SJCRH30 (cell line): ENCODE data around the genes TSKS, ZNF473, POLD1, SPIB and KLK3.

DNA sequence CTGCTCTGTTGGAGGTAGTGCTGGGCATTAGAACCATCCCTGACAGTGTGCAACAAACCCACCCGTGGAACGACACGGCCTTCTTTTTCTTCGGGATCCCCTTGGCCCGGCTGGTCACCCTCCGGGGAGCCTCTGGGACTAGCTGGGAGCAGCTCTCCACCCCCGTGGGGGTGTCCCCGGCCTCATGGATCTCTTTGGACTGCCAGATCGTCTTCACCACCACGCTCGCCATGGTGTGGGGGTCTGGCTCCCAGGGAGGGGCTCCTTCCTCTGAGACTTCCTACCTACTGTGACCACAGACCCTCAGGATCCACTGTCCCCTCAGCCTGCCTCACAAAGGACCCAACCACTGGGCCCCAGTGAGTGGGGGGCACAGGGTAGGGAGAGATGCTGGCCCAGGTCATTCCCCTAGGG, at the start of gene TSKS:
Gene TSKS (minus strand): TSS at position 291 of the 414 bp plus-strand sequence.
- RAMPAGE, long total RNA = no peak

GRCh38 chr19:49809690-49809821, 3.5 kb downstream of the FUZ start:
- RAMPAGE, long total RNA = no peak

DNA sequence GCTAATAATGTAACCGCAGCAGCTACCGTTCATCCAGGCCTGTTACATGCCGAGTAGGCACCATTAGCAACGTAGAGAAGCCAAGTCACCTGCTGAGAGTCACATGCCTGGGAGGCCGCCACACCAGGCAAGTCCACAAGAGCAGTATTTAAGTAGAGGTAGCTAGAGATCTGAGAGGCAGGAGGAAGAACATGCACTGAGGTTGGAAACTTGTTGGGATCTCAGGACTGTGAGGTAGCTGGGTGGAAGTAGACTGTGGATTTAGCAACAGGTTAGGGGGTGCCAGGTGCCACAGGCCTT, 3.3 kb downstream of the FUZ start:
- RAMPAGE, long total RNA = no peak

DNA sequence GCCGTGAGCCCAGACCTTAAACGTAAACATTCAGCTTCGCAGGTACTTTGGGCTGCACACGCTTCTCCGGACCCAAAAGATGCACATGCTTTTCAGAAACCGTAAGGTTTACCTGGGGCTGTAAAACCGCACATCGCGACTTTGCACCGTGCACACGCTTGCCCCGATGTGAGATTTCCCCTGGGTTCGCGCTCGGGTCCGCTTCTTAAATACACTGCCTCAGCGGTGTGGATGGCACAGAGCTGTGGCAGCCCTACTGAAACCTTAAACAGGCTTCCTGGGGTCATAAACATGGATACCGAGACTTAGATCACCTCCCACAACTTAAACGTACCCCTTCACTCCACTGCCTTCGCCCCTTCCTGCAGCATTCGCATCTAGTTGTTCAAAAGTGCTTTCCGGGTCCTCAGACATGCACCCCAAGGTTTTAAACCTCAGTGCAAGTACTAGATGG, 15.3 kb downstream of the PNKP start:
- RAMPAGE, long total RNA = no peak

DNA sequence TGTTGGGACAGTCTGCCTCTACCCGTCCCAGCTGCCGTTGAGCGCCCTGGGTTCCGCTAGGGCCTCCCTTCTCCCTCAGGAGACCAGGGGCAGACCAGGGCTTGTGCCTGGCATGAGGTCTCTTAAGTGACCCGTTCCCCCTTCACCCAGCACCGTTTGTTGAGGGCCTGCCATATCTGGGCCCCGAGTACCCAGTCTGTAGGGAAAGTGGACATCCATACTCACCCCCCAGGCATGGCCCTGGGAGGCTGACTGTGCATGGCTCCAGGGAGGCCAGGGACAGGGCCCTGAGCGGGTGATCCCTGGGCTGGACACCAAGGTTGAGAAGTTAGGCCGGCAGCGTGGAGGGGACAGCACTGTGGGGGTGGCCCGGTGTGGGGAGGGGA, 11.4 kb downstream of the PNKP start:
- RAMPAGE, long total RNA = no peak

DNA sequence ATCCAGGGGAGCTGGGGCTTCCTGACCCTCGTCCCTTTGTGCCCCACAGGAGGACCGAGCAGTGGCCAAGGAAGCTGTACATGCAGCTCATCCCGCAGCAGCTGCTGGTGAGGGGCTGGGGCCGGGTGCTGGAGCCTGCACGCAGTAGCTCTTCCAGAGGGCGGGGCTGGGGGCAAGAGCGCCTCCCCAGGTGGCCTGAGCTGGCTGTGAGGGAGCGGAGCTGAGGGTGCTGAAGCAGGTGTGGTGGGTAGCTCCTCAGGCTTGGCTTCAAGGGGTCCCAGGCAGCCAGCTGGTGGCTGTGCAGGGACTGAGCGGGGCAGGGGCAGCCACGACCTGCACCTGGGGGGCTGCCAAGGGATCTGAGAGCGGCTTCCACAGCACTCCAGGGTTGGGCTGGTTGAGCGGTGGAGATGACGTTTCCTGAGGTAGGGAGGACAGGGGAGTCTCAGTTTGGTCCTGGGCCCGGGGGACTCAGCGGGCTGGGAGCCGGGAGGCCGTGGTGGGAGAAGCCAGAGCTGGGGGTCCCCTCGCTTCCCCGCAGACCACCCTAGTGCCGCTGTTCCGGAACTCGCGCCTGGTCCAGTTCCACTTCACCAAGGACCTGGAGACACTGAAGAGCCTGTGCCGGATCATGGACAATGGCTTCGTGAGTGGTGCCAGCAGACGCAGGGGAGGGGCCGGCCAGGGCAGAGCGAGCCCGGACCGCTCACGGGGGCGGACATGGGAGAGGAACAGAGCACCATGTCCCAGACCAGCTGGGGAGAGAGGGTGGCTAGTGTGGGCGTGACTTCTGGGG, 9.2 kb downstream of the PNKP start:
- RAMPAGE, long total RNA = no peak

DNA sequence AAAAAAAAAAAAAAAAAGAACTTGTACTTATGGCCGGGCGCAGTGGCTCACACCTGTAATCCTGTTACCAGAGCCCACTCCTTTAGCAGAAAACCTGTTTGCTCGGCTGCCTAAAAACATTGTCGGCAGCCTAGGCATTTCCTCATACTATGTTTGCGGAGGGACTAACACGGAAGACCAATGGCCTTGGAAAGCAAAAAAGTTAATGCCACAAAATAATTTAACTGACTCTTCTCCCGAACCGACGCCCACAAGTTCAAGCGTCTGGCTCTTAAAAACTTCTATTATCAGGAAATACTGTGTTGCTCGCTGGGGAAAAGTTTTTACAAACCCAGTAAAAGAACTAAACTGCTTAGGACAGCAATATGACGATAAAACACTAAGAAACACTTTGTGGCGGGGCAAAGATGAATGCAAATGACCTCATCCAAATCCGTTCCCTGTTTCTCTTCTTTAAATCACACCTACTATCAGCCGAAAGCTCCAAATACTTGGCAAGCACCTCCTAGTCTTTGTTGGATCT, 5.0 kb downstream of the SIGLEC11 start:
- RAMPAGE, long total RNA = no peak

DNA sequence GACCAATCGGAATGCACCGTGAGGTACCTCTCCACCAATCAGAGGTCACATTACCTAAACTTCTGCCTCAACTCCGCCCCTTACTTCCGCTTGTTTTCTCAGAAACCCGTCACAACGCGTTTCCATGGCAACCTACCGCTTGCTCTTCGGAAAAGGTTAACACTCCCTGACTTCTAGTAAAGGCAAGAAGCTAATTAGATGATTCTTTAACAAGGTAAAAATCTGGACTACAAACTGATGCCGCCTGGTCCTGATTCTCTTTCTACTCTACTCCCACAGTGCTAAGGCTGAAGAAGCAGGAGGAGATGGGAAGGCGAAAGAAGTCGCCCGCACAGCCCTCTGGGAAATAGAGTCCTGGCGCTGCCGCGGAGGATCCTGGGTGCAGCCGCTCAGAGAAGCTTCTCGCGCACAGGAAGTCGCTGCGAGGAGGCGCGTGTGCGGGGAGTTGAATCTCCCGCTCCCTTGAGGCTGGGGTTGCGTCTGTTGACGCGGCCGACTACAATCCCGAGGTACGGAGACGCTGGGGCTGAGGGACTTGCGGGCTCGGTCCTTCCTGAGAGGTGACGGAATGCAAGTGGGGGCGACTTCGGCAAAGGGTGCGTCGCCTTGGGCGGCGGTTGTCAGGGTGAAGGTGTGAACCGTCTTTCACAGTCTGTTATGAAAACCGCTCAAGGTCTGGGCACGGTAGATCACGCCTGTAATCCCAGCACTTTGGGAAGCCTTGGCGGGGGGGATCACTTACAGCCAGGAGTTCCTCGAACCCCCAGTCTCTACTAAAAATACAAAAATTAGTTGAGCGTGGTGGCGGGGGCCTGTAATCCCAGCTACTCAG, at the start of gene ZNF473:
Gene ZNF473 (plus strand): TSS at position 392 of the 832 bp plus-strand sequence.
- RAMPAGE, long total RNA = no peak

GRCh38 chr19:50187572-50188367, 15.7 kb upstream of the MYH14 start:
- RAMPAGE, long total RNA = no peak

GRCh38 chr19:50257261-50257701, 53.9 kb downstream of the MYH14 start:
- RAMPAGE, long total RNA = no peak

- RAMPAGE, long total RNA = no peak
Measured at GRCh38 chr19:50279685-50280431, 49.3 kb downstream of the KCNC3 start.

DNA sequence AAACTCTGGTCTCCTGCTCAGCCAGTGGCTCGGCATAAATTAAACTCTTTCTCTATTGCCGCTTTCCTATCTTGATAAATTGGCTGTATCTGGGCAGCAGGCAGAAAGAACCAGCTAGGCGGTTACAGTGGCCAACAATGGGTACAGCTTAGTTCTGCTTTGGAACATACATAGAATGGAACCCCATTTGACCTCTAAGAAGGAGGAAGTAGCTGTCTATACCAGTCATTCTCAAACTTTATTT, 11.8 kb upstream of the KCNC3 start:
- RAMPAGE, long total RNA = no peak

DNA sequence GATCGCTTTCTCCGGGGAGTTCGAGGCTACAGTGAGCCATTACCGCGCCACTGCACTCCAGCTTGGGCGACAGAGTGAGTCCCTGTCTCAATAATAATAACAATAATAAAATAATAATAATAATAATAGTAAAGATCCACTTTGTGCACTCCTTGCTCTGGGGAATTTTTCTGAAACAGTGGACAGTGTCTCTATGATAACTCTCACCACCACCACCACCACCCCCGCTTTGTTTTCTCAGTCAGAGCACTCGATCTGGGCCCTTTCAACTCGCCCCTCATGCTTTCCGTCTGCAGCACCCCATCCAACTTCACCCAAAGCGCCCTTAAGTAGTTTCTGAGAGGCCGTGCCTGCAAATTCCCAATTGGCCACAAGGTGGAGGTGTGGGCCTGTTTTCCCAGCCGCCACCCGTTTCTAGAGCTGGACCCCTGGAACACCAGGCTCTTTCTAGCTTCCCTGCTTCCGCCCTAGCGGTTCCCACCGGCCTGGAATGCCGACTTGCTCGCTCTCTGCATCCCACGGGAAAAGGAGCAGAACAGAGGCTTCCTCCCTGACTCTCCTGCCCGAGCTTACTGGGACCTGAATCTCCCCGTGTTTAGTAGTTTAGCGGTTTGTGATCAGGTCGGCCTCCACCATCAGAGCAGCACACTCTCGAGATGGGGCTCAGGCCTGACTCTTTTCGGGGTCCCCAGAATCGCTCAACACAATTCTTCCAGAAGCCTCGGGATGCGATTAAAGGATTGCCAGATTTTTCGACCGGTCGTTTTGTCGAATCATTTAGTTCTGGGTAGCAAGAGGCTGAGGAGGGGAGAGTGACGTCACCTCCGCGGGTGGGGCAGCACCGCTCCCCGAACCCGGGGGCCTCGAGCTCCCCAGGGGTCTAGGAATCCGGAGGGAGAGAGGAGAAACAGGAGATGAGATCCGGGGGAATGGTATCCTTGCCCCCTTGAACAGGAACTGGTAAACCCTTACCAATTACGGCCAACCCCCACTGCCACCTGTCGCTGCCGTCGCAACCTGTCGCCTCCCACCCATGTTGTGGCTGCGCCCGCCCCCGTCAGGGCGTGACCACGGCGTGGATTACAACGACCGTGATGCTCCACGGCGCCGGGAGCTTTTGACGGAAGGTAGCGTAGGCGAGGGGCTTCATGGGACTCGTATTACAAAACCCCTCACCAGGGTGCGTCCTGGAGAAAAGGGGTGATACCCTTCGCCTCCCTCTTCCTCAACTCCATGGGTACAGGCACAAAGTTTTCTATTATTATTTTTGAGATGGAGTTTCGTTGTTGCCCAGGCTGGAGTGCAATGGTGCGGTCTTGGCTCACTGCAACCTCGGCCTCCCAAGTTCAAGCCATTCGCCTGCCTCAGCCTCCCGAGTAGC, 8.1 kb downstream of the NAPSA start:
- RAMPAGE, long total RNA = no peak

DNA sequence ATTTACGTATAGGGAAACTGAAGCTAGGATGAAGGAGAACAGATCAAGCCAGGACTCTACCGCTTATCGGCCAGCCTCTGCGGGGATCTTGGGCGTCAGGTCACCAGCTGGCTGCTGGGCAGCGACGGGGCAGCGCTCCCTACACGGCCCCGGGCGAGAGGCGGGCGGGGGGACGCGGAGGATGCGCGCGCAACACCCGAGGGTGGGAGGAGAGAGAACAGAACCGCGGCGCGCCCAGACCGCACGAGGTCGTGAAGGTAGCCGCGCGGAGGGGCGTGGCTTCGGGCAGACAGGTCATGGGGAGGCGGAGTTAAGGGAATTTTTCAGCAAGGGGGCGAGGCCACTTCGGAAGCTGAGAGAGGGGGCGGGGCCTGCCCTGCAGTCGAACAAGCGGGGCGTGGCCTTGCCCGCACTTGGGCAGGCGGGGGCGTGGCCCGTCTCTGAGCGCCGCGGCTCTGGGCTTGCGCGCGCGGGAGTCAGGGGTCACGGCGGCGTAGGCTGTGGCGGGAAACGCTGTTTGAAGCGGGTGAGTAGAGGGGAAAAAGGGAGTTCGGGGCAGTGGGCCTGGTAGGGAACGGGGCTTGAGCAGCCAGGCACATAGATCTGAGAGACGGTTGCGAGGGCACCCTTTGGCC, at the start of gene POLD1:
Gene POLD1 (plus strand): TSS at position 483 of the 635 bp plus-strand sequence.
- RAMPAGE, long total RNA = no peak

- RAMPAGE, long total RNA = no peak
Measured at GRCh38 chr19:50418117-50419035, at the start of gene SPIB. SPIB (plus strand) TSS chr19:50418938.

GRCh38 chr19:50427853-50428612, 4.7 kb upstream of the MYBPC2 start:
- RAMPAGE, long total RNA = no peak

DNA sequence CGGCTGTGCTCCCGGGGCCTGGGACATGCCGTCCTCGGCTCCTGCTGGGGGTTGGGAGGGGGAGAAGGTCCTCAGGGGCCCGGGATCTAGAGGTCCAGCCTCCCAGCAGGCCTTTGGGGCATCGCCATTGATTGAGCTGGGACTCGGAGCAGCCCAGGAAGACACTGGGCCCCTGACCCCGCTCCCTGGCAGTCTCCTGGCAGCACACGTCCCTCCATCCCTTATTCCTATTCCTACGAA, 666 bp downstream of the JOSD2 start:
- RAMPAGE, long total RNA = no peak

DNA sequence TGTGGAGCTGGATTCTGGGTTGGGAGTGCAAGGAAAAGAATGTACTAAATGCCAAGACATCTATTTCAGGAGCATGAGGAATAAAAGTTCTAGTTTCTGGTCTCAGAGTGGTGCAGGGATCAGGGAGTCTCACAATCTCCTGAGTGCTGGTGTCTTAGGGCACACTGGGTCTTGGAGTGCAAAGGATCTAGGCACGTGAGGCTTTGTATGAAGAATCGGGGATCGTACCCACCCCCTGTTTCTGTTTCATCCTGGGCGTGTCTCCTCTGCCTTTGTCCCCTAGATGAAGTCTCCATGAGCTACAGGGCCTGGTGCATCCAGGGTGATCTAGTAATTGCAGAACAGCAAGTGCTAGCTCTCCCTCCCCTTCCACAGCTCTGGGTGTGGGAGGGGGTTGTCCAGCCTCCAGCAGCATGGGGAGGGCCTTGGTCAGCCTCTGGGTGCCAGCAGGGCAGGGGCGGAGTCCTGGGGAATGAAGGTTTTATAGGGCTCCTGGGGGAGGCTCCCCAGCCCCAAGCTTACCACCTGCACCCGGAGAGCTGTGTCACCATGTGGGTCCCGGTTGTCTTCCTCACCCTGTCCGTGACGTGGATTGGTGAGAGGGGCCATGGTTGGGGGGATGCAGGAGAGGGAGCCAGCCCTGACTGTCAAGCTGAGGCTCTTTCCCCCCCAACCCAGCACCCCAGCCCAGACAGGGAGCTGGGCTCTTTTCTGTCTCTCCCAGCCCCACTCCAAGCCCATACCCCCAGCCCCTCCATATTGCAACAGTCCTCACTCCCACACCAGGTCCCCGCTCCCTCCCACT, at the start of gene KLK3:
Gene KLK3 (plus strand): TSS at position 509 of the 805 bp plus-strand sequence.
- RAMPAGE, long total RNA = no peak

GRCh38 chr19:50858860-50859323, 4.2 kb downstream of the KLK3 start:
- RAMPAGE, long total RNA = no peak

DNA sequence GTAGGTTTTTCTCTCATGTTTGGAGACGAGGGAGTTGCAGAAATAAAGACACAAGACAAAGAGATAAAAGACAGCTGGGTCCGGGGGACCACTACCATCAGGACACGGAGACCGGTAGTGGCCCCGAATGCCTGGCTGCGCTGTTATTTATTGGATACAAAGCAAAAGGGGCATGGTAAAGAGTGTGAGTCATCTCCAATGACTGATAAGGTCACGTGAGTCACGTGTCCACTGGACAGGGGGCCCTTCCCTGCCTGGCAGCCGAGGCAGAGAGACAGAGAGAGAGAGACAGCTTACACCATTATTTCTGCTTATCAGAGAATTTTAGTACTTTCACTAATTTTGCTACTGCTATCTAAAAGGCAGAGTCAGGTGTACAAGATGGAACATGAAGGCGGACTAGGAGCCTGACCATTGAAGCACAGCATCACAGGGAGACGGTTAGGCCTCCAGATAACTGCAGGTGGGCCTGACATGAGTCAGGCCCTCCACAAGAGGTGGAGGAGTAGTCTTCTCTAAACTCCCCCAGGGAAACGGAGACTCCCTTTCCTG, 26.8 kb downstream of the SIGLEC7 start:
- RAMPAGE, long total RNA = no peak